Right common carotid artery plus branches (tissue), 1 donor: ENCODE measurements around the gene LOXHD1.

- PRO-cap = no peak
Measured at GRCh38 chr18:45839322-45839684, 13.8 kb downstream of the SIGLEC15 start.

DNA sequence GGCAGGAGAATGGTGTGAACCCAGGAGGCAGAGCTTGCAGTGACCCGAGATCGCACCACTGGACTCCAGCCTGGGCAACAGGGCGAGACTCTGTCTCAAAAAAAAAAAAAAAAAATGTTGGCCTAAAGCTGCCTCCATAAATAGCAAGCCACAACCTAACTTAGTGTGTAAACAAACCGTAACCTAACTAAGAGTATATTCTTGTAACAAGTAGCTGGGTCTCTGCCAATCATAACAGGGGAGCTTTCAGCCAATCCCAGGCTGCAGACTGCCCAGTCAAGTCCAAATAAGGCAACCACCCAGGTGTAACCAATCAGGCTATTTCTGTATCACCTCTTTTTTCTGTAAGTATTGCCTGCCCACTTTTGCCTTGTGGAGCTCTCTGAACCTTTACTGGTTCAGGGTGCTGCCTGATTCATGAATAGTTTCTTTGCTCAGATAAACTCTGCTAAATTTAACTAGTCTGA is 4.6 kb downstream of the PSTPIP2 start:
- PRO-cap = no peak

DNA sequence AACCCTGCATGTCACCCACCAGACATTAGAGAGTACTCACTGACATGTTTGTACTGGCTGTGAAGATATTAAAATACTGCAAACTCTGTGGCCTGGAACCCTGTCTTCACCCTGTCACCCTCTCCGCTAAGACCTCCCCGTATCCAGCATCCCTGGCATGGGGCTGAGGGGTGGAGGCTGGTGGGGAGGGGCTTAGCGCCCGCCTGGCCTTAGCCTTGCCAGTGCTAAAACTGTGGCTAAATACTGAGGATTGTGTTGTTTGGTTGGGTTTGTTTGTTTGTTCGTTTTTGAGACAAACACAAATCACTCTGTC is 1.9 kb downstream of the PSTPIP2 start:
- PRO-cap = no peak

DNA sequence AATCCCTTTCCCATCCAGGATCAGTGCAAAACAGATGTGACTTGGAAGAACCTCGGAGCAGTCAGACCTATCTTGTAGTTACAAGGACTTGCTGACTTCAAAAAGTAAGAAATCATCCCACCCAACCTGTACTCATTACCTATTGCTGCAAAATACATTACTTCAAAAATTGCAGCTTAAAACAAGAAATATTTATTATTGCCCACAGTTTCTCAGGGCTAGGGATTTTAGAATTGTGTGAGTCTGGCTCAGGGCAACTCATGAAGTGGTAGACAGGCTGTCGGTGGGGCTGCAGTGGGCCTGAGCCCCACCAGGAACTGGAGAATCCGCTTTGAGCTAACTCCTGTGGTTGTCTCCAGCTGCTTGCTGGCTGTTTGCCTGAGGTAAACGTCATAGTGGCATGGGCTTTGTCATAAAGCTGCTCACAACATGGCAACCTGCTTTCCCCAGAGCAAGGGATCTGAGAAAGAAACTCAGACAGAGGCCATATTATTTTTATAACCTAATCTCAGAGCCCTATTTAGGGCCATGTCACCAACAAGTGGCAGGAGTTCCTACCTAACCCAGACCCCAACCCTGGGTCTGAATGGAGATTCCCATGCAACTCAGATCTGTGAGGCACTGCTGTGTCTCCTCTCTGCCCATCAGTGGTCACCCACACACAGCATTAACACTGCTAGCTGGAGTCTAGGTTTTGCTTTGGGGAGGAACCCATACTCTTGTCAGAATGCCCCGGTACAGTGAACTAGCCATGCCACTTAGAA is 5.5 kb upstream of the PSTPIP2 start:
- PRO-cap = no peak

- PRO-cap = no peak
Measured at GRCh38 chr18:46335398-46336308, 1.8 kb downstream of the RNF165 start.

GRCh38 chr18:46433379-46433875 is 99.6 kb downstream of the RNF165 start:
- PRO-cap = no peak

DNA sequence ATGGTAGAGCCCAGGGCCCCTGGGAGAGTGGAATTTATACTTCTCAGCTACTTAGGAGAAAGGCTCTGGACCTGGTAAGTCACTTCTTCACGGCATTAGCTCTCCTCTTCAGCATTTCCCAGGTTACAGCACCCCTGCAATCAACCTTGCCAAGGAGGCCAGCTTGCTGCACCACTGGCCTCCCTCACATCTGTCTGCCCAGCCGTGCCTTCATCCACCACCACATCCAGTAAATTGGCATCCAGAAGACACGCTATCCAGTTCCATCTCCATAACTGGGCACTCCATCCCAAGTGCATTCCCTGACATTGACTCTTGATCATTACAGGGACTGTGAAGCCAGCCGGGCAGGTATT is 95.3 kb downstream of the LOXHD1 start:
- PRO-cap = no peak

GRCh38 chr18:46656989-46657584 is at the start of gene LOXHD1:
Gene LOXHD1, minus strand, starts transcription at chr18:46657220.
- PRO-cap = no peak

DNA sequence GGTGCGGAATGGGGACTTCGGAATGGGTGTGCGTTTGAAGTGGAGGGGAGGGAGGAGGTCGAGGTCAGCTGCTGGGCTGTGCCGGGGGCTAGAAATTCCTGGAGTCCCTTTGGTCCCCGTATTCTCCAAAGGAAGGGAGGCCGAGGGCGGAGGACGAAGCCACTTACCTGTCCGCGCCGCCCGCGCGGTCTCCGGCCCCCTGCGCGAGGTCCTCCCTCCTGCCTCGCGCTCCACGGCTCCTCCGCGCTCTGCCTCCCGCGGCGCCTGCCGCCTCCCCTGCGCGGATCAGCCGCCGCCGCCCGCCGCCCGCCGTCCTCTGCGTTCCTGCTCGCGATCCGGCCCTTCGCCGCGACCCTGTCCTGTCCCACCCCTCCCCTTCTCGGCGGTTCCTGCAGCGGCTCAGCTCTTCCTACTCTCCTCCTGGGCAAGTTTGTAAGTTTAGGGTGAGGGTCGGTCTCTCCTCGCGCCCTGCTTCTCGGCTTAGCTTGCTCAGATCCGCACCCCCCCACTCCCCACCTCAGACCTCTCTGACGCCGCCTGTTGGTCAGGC is 9.5 kb upstream of the SKOR2 start:
- PRO-cap = no peak

DNA sequence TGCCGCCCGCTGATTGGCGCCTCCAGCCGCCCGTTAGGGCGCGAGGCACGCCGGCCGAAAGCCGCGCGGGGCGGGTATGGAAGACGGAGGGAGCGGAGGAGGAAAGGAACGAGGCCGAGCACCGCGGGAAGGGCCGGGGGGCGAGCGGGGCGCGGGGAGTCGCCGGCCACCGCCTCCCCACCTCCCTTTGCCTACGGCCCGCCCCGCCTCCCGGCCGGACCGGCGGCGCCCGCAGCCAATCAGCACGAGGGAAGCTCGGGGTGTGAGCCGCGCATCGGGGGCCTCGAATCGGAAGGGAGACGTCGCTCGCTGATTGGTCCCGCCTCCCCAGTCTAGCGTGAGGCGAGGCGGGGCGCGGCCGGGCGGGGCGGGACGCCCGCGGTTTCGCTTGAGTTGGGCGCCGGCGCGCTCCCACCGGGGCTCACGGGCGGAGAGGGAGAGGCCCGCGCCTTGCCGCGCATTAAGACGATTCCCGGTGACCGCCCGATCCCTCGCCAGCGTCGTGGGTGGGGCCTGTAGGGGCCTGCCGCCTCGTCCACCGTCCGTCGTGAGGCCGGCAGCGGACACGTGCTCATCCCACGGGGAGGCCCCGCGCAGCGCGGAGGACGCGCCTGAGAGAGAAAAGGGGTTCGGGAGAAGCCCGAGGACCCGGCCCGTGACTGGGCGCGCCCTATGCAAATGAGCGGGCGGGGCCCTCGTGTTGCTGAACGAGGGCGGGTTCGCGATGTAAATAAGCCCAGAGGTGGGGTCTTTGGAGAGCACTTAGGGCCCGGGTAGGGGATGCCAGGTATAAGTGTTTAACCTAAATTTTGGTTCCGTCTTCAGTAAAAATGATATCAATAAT is 693 bp upstream of the SMAD2 start:
- PRO-cap = bidirectional peak, plus-strand start at position 60 of the sequence, minus-strand start outside the sequence; bidirectional peak, plus-strand start at position 391 of the sequence, minus-strand start at position 189 of the sequence

- PRO-cap = no peak
Measured at GRCh38 chr18:48003576-48004287, 73.3 kb upstream of the SMAD2 start.

DNA sequence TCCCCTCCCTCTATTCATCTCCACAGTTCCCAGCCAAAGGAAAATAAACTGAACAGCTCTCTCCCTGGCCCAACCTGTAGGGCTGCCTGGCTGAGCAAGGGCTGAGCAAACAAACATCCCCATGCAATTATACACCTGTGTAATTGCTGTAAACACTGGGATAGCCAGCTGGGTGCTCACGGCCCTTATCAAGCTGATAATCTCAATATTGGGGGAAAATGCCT is 203.3 kb upstream of the SMAD2 start:
- PRO-cap = no peak

DNA sequence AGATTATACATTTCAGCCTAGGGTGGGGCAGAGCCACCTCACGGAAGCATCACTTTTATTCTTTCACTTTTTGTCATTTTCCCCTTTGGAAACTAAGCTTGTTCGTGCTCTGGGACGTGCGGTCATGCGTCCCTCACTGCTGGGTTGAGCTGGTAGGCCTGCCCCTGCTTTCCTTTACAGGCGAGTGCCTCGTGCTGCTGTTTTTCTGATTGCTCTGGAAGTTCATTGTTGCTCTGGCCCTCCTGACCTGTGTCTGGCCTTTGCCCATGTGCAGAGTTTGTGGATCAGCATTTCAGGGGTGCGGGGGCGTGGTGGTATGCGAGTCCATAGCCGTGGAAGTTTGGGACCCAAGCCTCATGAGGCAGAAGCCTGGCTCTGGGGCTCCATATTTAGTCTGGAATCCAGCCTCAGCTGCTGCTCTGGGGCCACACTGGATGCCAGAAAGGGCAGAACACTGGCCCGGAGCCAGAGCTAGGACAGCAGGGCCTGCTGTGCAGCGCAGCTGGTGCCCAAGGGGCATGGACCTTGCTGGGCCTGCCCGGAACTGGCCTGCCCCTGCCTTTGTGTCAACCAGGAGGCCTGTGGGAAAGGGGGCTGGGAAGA is 51.1 kb downstream of the CTIF start:
- PRO-cap = no peak

GRCh38 chr18:48613354-48614218 is 74.8 kb downstream of the CTIF start:
- PRO-cap = unidirectional peak, plus-strand start at chr18:48613681

GRCh38 chr18:48657297-48657954 is 118.6 kb downstream of the CTIF start:
- PRO-cap = no peak

DNA sequence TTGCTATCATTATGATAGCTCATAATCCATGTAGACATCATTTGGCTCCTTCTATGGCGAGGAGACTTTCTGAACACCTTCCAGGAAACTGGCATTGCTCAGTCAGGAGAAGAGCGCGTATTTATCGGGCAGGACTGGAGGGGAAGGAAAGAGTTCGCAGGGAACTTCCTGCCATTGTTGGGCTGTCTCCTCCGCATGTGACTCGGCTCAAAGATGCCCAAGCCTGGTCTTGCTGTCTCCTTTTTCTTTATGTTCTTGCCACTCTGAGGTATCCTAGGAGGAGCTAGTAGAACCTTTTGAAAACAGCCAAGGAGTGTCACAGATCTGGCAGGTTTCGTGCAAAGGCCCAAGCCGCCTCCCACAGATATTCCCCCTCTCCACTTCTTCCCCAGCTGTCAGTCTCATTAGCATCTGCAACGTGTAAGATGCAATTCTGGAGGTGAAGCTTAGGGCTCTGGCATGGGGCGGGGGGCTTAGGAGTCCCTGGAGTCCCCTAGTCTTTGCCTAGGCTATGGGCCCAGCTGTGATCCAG is 157.0 kb downstream of the CTIF start:
- PRO-cap = no peak

GRCh38 chr18:48714757-48715424 is 176.1 kb downstream of the CTIF start:
- PRO-cap = no peak

DNA sequence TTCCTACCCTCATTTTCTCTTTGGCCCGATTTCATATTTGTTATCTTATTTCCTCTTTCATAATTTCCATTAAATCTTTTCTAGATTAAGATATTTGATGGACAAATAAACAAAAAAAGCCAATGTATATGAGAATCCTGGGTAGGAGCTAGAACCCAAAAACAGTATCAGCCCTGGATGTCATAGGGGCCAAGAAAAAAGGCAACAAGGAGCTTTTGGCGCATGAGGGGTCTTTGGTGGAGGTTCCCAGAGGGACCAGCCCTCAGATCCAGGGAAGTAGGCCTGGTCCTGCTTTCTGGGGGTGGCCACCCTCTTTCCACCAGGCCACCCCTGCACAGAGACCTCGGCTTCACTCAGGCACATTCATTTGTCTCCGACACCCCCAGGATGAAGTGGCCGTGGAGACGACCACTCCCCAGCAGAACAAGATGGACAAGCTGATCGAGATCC is 189.7 kb downstream of the SMAD7 start:
- PRO-cap = no peak

- PRO-cap = no peak
Measured at GRCh38 chr18:48771538-48772084, 179.2 kb downstream of the SMAD7 start.

DNA sequence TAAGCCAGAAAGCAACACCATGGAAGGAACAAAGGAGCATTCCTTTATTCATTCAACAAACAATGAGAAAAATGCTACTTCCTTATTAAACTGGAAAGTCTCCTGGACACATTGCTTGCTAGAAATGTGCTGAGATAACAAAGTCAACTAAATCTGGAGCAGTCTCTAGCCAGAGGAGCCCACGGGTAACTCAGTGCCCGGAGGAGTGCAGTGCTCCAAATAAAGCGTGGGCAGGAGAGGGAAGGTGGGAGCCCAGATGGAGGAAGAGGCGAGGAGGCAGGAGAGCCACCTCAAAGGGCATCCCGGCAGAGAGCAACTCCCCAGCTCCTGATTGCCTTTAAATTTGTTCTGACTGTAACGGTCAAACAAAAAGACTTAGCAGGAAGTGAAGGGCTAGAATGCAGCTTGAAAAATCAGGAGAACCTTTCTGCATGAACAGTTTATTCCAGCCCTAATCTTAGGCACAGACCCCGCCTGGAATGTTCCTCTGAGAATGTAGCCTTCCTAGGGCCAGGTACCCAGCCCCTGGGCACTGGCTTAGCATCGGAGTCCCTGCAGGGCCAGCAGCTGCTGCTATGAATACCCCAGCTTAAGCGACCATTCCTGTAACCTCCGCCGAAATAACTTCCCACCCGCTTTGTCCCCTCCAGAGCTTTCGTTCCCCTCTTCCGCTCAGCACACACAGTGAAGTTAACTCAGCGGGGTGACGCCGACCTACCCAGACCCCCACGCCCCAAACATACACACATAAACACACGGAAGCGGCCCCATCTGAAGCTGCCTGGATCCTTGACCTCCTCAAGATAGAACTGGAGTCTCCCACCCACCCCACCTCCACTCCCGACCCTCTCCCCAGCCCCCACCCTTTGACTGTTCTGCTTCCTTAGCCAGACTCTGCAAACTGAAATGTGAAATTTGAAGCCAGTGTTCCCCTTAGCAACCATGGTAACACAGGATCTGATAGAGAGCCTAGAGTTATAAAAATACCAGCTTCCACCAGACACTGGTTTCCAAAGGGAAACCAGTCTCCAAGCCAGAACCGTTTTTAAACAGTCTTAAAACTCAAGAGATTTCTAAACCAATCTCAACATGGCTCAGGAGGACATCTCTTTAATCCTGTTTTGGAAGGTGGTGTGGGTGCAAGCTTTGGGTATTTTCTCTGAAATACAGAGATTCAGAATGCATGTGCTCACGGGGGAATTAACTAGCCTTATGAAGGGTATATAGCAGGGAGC is 123.2 kb downstream of the SMAD7 start:
- PRO-cap = no peak